Gastrocnemius medialis (tissue), 3 donors: Measurements from ENCODE around the gene DTNBP1.

GRCh38 chr6:14729591-14730022 is 516.3 kb upstream of the JARID2 start:
- PRO-cap = no peak
- RAMPAGE, long total RNA, 3 experiments = no peak in any of the 3 experiments

DNA sequence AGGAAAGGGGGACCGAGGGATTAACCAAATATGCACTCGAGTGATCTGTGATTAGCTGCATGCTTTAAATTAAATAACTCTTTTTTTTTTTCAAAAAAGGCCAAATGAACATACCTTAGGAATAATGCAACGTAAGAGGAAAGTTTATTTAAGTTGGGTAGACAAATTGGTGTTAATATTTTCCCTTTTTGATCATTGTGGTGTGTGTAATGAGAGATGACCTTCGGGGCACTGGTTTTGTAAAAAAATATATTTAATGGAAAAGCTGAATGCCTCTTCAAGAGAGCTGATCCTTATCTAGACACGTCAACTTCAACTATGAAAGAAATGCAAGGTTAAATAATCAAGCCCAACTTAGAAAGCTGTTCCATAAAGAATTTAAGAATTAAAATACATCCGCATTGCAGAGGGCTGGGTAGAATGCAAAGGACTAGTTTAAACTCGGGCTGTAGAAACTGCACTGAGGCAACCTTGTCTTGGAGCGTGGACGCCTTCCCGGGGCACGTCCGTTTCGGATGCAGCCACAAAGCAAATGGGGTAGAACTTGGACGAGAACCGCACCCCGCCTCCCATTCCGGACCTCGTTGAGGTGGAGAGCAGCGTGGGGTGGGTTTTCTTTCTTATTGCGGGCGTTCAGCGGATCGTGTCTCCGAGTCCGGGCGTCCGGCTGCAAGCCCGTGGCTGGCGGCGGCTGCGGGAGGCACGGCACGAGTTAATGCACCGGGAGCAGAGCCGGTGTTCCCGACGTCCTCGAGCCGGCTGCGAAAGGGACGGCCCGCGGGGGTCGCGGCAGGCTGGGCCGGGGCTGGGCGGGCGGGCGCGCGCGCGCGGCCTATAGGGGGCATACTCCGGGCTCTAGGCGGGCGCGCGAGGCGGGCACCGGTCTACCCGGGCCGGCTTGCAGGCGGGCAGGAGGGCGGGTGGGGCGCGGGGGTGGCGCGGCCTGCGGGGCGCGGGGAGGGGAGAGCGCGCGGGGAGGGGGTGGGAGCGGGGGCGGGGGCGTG is 1.9 kb downstream of the JARID2 start:
- PRO-cap = bidirectional peak, plus-strand start at position 460 of the sequence, minus-strand start at position 429 of the sequence; bidirectional peak, plus-strand start at position 844 of the sequence, minus-strand start at position 534 of the sequence
- RAMPAGE, long total RNA, 3 experiments = no peak in any of the 3 experiments

DNA sequence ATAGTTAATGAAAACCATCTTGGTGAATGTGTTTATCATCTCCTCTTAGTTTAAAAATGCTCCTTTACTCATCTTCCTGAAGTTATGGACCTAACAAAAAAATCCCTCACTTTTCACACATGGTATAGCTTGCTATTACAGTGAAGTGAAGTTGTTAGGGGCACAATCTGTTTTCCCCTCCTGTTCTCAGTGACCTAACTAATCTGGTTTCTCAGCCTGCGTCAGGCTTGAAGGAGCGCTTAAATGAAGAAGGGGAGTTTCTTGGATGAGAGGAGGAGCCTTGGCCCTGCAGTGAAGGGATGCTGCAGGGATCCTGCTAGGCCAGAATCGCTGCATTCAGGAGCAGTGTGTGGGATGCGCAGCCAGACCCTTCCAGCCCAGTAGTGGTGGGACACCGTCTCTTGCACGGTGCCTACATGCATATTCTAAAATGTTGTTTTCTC is 45.4 kb downstream of the JARID2 start:
- PRO-cap = no peak
- RAMPAGE, long total RNA, 3 experiments = no peak in any of the 3 experiments

DNA sequence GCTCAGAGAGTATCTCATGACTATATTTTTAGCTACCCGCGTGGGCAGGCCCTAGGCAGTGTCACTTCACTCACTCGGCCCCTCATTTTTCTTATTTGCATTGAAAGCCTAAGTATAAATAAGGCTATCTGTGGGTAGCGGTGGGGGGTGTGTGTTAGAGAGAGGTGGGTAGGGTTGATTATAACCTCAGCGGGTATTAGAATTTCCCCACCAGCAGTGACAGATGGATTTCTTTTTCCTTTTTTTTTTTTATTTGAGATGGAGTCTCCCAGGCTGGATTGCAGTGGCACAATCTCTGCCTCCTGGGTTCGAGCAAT is 113.6 kb downstream of the JARID2 start:
- PRO-cap = no peak
- RAMPAGE, long total RNA, 3 experiments = no peak in any of the 3 experiments

GRCh38 chr6:15395122-15395354 is 149.2 kb downstream of the JARID2 start:
- PRO-cap = no peak
- RAMPAGE, long total RNA, 3 experiments = no peak in any of the 3 experiments

DNA sequence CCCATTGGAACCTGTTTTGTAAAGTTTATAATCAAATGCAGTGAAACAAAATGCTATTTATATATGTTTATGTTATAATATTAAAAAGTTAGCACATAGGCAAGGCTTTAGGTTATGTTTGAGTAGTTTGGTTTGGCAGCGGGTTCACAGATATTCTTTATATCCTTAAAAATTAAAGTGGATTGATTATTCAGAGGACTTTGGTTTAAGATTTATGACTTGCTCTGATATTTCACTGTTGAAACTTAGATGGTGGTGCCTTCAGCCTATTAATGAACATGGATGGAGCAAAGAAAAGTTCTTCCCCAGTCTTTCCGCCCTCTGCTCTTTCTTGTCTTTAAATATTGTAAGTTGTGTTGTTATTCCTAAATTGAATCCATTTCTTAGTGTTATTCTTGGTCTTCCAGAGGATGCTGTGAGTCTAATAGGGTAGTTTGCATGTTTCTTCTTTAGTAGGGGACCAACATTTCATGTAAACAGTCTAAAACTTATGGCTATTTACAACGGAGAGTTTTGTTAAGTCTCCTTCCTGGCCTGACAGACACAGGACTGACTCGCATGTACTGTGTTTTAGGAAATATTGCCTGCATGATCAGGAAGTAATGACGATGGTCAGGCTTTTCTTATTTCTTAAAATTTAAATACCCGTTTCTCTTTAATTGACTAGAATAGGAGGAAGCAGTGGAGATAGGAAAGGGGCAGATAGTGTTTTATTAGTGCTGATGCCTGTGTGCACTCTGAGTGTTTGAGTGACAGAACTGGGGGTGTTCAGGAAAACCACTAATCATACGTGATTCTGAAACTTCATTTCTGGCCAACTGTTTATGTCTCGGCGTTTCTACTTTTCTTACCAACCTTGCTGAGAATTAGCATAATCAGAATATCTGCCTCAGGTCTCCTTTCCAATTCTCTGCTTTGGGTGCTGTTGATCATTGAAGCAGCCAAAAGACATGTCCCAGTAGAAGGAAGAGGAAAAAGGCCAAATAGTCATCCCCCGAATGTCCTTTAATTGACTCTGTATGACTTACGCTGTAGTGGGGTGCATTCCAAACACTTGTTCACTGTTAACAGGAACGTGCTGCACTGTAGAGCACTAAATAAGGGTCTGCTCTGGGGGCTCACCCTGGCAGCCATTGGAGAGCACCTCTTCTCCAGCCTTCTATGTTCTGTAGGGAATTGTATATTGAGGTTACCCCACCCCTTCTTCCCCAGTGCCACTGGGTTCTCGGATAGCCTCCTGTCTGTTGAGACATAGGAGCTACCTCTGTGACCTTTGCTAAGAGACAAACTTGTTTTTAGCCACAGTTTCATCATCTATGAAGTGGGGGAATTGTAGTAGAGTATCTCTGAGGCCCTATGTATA is 152.7 kb downstream of the JARID2 start:
- PRO-cap = no peak
- RAMPAGE, long total RNA, 3 experiments = no peak in any of the 3 experiments

GRCh38 chr6:15414365-15414854 is 168.5 kb downstream of the JARID2 start:
- PRO-cap = no peak
- RAMPAGE, long total RNA, 3 experiments = no peak in any of the 3 experiments

DNA sequence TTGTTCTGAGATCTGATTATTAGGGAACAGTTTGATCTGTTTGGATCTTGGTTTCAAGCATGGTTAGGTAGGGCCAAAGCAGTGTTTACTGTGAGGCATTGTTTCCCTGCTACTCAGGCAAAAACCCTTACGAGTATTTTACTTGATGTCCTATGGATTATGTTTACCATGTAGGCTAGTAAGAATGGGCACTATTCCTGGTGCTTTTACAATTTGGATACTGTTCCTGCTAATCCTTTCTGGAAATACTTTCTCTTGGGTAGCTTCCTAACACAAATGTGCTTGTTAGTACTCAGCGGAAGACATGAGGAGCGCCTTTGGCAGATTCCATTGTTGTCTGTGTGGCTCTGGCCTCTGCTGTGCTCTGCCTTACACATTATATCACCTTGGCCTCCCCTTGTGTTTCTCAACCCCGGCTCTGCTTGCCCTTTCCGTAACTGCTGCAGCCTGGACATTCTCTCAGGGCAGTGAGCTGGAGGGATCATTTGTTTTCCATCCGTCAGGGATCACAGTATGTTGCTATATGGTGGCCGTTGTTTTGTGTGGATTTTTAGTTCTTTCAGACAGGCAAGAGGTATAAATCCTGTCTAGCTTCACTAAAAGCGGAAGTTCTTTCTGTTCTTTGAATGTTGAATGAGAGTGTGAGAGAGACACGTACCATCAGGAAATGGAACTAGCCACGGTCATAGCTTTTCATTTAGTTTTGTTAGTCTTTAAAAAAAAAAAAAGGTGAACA is 175.0 kb downstream of the JARID2 start:
- PRO-cap = bidirectional peak, plus-strand start at position 485 of the sequence, minus-strand start at position 343 of the sequence
- RAMPAGE, long total RNA, 3 experiments = no peak in any of the 3 experiments

DNA sequence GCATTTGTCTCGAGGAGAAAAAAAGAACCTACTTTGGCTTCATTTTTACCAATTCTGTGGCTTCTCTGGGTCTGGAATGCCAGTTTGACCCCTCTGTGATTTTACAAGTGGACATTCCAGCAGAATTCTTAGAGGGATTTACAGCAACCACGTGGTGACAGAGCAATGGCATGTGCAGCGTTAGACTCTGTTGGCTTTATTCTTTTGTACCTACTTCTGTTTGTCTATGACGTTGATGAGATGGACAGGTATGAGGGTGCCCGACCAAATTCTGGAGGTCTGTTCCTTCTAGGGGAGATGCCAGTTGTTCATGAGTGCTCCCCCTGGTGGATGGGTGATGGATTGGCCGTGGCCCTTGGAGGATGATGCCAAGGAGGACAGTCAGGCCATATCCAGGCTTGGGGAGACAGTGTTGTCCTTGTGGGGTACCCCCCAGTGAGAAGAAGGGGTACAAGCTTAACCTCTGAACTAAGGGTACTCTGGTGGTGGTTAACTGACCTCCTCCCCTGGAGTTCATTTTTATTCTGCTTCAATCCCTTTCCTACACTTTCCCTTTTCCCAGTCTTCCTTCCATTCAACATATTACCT is 198.6 kb downstream of the DTNBP1 start:
- PRO-cap = no peak
- RAMPAGE, long total RNA, 3 experiments = no peak in any of the 3 experiments

- PRO-cap = bidirectional peak, plus-strand start at chr6:15505846, minus-strand start at chr6:15505687
- RAMPAGE, long total RNA, 3 experiments = no peak in any of the 3 experiments
Observed at GRCh38 chr6:15505446-15506139, 157.2 kb downstream of the DTNBP1 start.

DNA sequence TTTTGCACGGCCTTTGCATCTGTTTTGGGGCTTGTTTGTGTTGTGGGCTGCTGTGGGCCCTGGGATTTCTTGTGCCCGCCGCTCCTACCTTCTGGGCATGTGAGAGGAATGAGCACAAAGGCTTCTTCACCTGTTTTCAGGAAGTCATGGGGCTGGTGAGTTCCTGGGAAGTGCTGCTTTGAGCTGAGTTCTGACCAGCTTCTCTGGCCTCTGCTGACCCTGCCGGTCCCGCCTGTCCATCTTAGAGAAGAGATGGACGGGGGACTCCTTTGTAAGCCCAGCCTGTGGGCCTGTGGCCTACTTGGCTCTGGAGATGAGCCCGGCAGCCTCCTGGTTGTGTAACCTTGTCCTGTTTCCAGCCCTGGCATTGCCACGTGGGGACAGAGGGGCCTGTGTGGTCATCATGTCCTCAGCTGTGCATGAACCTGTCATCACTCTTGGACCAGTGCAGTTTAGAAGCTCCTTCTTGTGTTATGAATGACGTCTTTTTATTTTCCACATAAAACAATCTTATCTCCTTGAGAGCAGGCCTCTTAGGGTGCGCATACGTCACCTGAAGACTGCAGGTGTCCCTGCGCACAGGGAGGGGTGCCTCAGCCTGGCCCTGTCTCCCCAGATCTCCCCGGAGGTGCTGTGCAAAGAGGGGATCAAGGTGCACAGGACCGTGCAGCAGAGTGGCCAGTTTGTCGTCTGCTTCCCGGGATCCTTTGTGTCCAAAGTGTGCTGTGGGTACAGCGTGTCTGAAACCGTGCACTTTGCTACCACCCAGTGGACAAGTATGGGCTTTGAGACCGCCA is 151.0 kb downstream of the DTNBP1 start:
- PRO-cap = bidirectional peak, plus-strand start at position 428 of the sequence, minus-strand start at position 243 of the sequence
- RAMPAGE, long total RNA, 3 experiments = no peak in any of the 3 experiments

DNA sequence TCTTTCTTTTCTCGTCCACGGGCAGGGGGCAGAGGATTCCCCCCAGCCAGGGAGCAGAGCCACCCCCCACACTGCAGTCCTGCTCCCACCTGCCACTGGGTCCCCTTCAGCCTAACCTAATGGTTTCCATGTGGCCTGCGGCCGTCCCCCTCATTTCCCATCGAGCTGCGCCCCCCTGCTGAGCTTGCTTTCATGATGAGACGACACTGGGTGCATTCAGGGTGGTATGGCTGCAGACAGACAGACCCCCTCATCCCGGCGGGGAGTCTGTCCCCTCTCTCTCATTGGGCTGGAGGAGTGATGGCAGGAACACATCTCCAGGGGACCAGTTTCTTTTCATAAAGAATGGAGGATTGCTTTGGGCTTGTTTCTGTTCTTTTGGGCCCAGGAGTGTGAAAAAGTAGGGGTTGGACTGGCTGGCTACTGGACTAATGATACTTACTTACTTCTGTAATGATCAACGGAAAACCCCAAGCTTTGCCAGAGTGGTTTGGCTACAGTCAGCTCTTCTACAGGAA is 140.7 kb downstream of the DTNBP1 start:
- PRO-cap = no peak
- RAMPAGE, long total RNA, 3 experiments = no peak in any of the 3 experiments

- PRO-cap = no peak
- RAMPAGE, long total RNA, 3 experiments = no peak in any of the 3 experiments
Observed at GRCh38 chr6:15614091-15614937, 48.5 kb downstream of the DTNBP1 start.

DNA sequence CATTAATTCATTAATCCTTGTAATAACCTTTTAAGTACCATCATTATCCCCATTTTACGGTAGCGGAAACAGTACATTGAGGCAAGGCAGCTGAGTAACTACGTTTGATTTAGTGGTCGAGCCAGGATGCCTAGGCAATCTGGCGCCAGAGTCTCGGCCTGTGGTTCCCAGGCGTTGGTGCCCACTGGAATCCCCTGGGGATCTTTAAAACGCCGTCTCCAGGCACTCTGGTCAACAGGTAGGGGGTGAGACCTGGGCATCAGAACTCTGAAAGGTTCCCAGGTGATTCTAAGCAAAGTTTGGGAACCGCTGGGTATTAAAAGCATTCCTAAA is 1.0 kb downstream of the DTNBP1 start:
- PRO-cap = no peak
- RAMPAGE, long total RNA, 3 experiments = no peak in any of the 3 experiments

DNA sequence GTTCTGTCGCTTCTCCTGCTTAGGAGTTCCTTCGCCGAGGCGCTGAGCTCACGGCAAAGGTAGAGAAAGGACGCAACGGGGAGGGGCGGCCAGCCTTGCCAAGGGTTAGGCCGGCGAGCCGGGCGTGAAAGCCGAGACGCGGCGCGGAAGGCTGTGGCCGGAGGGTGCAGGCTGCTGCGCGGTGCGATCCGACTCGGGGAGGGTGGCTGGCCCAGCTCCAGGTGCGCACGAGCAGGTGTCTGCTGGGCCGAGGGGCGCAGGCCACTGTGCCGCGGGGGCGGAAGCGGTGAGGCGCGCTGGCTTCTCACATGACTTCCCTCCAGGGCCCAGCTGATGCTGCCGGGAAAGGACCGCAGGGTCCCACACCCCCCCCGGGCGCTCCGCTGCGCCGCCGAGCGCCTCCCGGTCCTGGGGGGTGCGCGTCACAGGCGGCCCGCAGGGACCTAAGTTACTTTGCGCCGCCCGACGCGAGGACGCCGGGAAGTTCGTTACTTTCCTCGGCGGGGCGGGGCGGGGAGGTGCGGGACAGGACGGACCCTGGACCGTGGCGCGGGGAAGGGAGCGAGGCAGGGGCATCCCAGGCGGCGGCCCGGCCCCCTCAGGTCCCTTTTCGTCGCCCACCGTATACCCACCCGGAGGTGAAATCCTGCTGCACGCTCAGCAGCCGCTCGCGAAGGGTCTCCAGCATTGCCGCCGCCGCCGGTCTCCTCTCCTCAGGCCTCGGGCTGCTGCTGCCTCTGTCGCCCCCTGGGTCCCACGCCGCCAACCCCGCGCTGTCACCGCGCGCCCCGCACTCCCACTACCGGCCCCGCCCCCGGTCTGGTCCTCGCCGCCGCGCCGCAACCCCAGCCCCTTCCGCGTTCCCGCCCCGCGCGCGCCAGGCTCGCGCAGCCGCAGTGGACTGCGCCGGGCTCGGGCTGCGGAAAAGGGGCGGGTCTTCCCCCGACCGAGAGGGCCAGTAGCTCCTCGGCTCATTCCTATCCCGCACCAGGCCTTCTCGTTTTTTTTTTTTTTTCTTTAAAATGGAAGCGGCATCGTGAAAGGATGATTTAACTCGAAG is at the start of gene DTNBP1:
Gene DTNBP1, minus strand, starts transcription at position 847 of the 1,060 bp plus-strand sequence.
- PRO-cap = bidirectional peak, plus-strand start at position 500 of the sequence, minus-strand start at position 155 of the sequence; bidirectional peak, plus-strand start at position 924 of the sequence, minus-strand start at position 801 of the sequence
- RAMPAGE, long total RNA, 3 experiments = no peak in any of the 3 experiments

GRCh38 chr6:15691206-15691682 is 28.4 kb upstream of the DTNBP1 start:
- PRO-cap = no peak
- RAMPAGE, long total RNA, 3 experiments = no peak in any of the 3 experiments

DNA sequence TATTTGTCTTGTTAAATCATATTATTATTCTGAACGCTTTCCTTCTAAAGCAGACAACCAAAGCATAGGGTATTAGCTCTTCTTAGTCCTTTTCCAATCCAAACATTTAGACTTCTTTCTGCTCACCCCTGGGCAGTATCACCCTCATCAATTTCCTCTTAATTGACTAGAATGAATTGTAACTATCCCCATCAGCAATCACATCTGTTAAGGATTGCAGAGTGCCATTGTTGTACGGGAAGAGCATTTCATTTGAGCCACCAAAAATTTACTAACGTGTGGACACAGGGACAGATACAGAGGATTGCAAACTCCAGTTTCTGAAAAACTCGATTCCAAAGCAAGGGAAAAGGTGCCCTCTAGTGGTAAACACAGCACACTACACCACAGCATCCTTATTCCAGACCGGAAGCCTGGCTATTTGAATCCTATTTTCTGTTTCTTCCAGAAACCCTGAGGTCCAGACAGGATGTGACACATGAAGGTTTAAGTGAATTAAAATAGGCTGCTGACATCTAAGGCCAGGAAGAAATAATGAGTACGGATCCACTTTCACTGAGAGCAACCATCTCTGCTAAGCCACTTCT is 31.9 kb upstream of the GMPR start:
- PRO-cap = no peak
- RAMPAGE, long total RNA, 3 experiments = no peak in any of the 3 experiments

DNA sequence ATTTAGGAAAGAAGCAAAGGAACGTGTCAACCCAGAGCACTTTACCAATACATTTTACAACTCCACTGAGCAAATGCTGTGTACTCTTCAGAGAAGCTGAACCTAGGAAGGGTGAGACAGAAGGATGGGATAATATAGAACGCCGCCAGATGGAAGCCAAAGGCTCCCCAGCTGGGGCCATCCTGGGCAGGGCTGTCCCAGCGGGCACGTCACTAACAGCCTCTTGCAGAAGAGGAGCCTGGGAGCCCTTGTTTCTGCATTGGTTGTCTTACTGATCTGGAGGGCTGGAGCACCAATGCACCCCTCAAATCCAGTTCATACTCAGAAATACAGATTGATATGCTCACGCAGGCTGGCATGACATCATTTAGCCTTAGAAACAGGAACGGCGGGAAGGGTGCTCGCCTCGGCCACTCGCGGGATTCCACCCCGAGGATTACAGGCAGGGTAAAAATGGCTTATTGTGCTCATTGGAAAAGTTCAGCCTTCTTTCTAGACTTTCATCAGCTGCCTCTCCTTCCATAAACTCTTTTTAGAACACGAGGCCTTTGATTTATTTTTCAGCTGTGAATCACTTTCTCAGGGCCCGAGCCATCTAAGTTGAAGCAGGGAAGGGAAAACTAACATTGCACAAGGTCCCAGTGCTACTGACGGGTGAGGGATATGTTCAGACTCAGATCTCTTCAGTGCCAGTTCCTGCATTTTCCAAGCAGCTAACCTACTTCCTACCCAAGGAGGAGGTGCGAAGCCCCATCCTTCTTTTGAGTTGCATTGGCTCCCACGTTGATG is 82.3 kb downstream of the GMPR start:
- PRO-cap = bidirectional peak, plus-strand start at position 259 of the sequence, minus-strand start at position 197 of the sequence; bidirectional peak, plus-strand start at position 692 of the sequence, minus-strand start at position 438 of the sequence
- RAMPAGE, long total RNA, 3 experiments = no peak in any of the 3 experiments

DNA sequence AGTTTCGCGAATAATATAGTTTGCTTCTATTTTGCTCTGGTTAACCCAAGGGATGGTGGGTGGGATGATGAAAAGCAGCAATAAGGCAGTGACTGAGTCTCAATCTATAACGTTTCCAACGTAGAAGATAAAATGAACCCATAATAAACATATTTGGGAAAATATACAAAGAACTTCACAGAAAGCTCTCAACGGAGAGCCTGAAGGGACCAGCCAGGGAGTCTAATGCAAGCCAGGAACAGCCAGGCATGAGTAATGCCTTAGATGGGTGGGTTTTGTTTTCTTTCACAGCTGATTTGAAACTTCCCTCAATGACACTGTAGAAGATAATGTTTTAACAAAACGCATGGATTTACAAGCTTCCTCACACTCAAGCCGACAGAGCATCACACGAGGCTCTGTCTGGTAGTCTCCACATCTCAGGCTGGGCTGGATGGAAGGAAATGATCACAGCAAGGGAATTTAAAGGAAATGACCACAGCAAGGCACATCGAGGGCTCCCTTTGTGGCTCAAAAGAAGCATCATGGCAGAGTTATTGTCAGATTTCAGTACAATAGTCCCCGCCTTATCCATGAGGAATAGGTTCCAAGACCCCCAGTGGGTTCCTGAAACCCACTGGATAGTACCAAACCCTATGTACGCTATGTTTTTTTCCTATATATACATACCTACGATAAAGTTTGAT is 113.9 kb downstream of the GMPR start:
- PRO-cap = no peak
- RAMPAGE, long total RNA, 3 experiments = no peak in any of the 3 experiments

- PRO-cap = no peak
- RAMPAGE, long total RNA, 3 experiments = no peak in any of the 3 experiments
Observed at GRCh38 chr6:16400012-16400815, 161.8 kb downstream of the GMPR start.